SK-N-MC (cell line): ENCODE measurements around a stretch of chr1.

DNA sequence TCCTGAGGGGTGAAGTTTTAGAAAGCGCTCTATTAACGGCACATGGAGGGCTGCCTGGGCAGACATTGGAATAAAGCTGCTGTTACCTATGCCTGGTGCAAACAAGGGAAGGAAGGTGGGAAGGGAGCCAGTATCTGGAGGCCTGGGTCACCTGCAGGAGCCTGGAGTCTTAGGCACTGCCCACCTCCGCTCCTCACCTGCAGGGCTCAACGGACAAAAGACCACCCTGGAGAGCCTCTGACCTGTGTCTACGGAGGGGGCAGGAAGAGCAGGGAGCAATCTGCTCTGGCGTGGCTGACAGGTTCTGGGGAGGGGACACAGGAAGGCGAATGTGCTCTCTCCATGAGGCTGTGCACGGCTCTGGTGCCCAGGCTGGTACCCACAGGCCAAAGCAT lies 69.9 kb downstream of the DMRTB1 start:
- RRBS: no CpG with 5 or more reads among the region's 8 CpGs

GRCh38 chr1:53542118-53542579 lies 83.0 kb downstream of the DMRTB1 start:
- RRBS: no CpG with 5 or more reads among the region's 12 CpGs

DNA sequence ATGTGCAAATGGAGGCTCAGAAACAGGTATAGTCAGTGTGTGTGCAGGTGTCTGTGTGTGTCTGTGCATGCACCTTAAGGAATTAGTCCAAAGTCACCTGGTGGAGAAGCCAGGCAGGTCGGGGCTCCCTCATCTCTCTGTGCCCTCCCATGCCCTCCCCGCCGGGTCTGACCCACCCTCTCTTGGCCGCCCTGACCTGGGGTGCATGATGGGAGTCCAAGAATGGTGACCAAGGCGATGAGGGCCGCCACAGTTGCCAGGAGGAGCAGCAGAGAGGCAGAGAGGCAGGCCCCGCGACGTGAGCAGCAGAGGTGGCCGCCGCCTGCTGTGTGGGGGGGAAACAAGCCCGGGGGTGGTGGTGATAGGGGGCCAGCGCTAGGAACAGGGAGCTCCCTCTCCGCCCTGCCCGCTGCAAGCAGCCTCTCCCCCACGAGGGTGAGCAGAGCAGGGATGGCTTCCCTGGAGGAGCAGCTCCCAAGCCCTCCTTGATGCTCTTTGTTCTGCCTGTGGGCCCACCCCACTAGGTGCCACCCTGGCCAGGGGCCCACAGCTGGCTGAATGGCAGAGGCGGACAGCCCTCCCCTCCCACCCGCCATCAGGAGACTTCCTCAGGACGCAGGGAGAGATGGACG lies 3.8 kb downstream of the LDLRAD1 start:
- RRBS: no CpG with 5 or more reads among the region's 20 CpGs

DNA sequence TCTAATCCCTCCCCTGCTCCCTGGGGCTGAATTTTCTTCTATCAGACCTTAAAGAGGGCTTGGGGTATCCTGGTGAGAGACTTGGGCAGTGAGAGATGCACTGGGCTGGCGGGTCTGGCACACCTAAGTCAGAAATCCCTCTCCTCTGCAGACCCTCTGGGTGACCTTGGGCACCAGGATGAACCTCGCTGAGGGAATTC lies 30.3 kb downstream of the CDCP2 start:
- RRBS: no CpG with 5 or more reads among the region's 2 CpGs

GRCh38 chr1:54219818-54220870 lies 20.2 kb downstream of the MRPL37 start:
- RRBS: no CpG with 5 or more reads among the region's 23 CpGs

GRCh38 chr1:54249753-54250583 lies 50.0 kb downstream of the MRPL37 start:
- RRBS: no CpG with 5 or more reads among the region's 13 CpGs

DNA sequence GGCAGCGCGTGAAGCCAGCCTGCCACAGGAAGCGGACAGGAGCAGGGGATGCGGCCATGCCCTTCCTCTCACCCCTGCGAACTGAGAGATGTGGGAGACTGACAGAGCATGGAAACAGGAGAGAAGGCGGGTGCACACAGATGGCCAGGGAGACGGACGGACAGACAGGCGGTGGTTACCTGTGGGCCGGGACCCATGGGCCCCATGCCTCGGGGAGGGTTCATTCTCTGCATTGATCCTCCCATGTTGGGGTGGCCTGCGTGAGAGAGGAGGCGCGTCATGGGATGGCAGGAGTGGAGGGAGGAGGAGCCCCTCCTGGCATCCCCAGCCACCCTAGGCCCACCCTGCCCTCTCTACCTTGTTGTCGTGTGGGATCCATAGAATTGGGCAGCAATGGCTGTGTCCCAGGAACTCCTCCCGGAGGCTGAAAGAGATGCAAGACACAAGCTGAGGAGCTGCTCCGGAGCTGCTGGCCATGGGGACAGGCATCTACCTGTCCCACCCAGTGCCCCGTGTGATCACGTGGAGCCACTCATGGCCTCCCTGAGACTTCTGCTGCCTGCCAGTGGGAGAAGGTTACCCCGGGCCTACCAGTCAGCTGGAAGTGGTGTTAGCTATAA lies 51.6 kb downstream of the MRPL37 start:
- RRBS: 92% methylated on average over 2 of the region's 20 CpGs

- RRBS: no CpG with 5 or more reads among the region's 12 CpGs
Observed at GRCh38 chr1:54253444-54254211, 53.7 kb downstream of the MRPL37 start.

DNA sequence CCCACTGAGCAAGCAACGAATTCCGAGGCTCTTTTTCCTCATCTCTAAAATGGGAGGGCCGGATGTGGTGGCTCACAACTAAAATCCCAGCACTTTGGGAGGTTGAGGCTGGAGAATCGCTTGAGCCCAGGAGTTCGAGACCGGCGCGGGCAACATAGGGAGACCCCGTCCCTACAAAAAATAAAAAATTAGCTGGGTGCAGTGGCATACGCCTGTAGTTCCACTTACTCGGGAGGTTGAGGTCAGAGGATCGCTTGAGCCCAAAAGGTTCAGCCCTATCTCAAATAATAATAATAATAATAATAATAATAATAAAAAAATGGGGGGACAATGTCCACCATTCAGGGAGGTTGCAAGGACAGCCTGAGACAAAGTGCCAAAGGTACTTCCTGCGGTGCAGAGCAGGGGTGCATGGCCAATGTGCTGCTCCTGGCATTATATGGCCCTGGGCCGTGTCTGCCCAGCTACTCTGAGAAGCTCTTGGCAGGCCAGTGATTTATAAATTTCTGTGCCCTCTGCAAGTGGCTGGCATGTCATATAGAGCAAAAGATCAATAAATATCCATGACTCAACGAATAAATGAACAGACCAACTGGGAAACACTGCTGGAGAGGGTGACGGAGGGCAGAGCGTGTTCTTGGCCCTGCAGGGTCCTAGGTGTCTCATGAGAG lies 81.9 kb downstream of the MRPL37 start:
- RRBS: 95% methylated on average over 3 of the region's 17 CpGs

DNA sequence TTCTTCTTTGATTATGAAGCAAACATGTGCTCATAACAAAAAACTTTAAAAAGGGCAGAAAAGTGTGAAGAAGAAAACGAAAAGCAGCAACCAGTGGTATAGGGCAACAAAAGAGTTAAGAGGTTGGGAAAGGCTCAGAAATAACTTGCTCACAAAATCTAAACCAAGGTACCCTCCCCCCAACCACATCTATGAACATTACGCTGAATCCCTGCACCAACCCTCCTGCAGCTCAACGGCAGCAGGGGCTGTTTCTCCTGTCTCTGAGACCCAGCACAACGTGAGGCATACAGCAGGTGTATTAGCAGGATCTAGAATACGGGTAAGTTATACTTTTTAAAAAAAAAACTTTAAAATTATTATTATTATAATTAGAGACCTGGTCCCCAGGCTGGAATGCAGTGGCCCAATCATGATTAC lies 85.2 kb downstream of the MRPL37 start:
- RRBS: no CpG with 5 or more reads among the region's 5 CpGs

DNA sequence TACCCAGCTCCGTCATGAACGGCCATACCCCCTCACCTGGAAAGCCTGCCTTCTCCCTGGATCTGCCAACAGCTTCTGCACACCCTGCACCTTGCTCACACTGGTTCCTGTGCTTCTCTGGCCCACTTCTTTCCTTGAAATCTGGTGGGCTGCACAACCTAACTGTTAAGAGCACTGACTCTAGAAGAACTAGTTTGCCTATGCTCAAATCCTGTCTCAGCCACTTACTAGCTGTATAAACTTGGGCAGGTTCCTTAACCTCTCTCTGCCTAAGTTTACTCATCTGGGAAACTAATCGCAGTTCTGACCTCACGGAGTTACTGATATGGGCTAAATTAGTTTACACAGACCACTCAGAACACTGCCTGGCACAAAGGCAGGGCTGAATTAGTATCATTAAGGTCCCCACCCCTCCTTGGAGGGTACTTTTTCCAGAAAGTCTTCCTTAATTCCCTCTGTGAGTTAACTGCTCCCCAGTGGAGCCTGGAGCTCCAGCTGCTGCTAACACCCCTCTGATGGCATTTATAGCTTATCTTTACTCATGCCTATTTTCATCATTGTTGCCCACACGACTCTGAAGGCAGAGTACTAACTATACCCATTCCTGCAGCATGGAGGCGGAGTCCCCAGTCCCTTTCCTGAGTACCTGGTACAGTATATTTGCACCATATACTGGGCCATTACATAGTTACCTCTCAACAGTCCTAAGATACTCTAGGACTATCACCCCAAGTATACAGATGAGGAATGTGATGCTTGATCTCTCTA lies 165.9 kb downstream of the MRPL37 start:
- RRBS: no CpG with 5 or more reads among the region's 6 CpGs

- RRBS: no CpG with 5 or more reads among the region's 15 CpGs
Observed at GRCh38 chr1:54376394-54377731, 171.2 kb upstream of the ACOT11 start.

DNA sequence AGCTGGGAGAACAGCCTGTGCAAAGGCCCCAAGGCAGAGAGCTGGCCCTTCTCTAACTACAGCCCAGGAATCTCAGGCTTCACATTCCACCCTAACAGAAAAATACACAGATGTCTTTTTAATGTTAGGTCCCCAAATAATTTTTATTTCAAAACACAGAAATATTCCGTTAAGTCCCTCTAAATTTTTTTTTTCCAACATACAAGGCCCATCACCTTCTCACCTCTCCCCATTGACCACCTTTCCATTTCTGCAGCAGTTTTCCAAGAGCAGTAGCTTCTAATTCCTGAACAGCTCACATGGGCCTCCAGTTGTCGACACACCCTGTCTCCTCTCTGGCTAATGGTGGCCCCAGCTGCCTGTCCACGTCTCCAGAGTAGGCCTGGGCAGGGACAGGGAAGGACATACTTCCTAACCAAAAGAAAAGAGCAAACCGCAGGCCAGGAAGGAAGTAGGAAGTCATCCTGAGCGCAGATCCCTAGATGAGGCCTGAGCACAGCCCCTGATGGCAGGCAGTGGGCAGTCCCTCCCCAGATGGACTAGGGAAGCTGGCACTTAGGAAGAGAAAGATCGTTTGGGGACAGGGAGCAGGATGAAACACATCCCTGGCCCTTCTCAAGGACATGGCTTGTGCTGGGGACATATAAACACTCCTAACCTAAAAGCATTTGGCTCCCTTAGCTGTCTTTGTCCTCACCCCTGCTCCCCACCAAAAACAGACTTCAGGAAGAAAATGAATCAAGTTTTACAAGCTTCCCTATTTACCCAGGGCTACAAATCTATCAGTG lies 163.2 kb upstream of the ACOT11 start:
- RRBS: no CpG with 5 or more reads among the region's 6 CpGs

DNA sequence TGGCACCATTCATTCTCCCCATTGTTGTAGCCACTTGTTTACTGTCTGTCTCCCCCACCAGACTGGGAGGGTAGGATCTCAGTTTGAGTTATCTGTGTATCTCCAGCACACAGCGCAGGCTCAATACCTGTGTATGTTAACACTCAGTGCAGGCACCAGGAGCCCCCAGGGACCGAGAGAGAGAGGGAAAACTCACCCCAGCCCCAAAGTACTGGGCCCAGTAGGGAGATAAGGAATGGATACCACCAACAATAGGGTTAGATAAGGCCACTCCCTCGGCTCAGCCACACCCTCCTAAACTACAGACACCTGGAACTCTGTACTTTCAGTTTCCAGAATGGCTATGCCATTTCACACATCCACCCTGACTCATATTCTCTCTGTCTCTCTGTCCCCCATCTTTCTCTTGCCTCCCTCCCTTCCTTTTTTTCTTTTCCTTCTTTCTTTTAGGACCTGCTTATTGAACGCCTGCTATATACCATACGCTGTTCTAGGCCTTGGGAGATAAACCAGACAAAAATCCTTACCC lies 138.6 kb upstream of the ACOT11 start:
- RRBS: no CpG with 5 or more reads among the region's 5 CpGs

DNA sequence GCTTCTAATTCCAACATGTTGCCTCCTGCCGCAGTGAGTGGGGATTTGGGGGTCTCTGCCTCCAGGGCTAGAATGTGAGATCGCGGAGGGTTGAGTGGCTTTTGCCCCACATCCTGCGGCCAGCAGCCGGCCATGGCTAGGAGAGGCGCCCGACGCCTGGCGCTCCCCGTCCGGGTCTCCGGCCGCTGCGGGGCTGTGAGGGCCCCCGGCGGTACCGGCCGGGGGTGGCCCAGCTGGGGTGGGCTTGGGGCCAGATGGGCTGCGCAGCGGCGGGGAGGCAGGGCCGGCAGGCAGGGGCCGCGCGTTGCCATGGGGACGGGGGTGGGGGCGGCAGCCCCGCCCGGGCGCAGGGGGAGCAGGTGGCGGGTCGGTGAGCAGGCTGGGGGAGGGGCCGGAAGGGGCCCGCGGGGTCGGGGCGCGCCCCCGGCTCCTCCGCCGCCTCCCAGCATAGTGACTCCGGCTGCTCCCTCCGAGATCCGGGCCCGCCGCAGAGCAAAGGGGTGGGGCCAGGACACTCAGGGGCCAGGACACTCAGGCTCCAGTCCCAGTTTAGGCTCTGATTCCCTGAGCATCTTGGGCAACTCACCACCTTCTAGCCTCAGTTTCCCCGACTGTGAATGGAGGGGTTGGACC lies 73.3 kb upstream of the ACOT11 start:
- RRBS: 76% methylated on average over 22 of the region's 47 CpGs

- RRBS: no CpG with 5 or more reads among the region's 12 CpGs
Observed at GRCh38 chr1:54488786-54489096, 59.3 kb upstream of the ACOT11 start.

DNA sequence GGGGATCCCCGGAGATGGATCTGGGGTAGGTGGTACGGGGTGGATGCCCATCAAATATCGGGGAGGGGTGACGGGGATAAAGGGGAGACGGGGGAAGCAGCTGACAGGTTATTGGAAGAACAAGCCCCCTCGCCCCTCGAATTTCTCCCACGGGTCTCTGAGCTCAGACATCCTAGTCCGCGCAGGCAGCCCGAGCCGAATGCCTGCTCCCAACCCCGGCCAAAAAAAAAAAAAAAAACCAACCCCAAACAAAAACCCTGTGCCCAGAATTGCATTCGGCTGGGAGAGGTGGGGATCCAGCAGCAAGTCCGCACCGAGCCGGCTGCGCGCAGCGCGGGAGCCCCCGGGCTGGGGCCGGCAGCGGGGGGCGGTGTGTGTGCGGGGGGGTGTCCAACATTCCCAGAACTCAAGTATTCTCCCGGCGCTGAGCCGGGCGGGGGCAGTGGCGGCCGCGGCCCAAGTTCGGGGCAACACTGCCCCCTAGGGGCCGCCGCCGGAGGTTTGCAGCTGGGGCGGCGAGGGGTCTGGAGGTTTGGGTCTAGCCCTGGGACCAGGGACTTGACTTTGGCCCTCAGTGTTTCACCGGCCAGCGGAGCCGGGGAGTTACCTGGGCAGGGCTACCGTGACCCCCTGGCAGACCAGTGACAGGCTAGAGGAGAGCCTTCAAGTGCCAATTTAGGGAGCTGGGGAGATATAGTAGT lies 58.8 kb upstream of the ACOT11 start:
- RRBS: 1% methylated on average over 21 of the region's 43 CpGs

DNA sequence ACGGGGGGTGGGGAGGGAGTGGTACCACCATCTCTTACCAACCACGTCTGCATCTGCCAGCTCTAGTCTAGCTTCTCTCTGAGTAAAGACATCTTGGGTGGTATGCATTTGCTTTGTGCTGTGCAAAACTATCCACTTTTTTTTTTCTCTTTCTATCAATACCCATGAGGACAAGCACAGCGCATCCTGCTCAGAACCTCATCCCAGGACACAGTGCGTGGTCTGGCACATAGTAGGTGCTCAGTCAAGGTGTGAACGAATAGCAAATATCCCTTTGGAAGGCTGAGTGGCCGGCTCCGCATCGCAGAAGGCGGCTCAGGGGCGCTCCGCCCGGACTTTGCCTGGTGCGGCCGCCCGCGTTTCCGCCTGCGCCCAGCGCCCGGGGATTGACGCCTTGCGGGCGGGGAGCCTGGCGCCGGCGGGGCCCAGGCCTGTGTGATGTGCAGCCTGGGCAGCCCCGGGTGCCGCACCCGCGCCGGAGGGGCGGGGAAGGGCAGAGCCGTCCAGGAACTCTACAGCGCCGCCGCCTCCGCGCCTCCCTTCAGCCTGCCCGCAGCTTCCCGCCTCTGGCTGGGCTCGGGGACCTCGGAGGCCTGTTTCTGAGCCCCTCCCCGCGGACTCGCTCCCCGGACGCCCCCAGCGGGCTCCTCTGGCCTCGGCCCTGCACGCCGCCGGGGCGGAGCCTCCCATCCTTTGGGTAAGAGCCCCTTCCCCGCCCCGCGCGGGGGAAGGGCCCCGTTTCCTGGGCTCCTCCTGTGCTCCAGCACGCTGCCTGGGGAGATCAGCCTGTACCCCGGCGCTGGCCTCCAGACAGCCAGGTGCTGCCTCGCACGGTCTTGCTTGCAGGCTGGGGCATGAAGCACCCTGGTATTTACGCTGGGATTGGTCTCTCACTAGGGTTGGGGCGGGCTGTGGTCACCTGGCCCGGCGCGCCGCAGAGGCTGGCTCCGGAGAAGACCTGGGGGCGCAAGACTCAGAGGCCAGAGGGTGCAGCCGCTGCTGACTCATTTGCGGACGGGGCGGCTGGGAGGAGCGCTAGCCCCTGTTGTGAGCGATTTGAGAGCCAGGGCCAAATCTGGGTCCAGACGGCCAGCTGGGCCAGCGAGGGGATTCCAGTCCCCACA lies 5.9 kb upstream of the ACOT11 start:
- RRBS: 3% methylated on average over 29 of the region's 79 CpGs

DNA sequence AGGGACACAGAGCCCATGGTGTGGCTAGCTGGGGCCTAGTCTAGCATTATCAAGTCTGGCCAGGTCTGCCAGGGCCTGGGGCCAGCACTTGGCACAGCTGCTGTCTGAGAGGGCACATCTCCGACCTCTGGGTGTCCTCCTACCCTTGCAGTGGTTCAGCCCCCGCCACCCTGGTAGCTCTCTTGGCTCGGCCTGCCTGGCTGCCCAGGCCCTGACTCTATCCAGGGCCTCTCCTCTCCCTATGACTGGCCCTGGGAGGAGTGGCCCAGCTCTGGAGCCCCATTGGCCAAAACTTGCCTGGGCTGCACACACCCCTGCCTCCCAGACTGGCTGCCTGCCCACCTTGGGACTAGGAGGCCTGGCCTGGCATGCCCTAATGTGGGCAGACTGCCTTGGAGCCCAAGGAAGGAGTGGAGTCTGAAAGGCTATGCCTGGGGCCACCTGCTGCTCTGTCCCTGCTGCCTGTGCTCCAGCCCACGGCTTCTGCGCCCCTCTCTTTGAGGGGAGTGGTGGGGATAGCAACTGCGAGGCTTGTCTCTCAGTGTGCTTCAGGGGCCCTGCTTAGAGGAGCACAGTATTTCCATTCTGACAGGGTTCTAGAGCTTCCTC lies 33.6 kb downstream of the ACOT11 start:
- RRBS: no CpG with 5 or more reads among the region's 6 CpGs

- RRBS: no CpG with 5 or more reads among the region's 5 CpGs
Observed at GRCh38 chr1:54790643-54791124, 10.4 kb downstream of the TTC22 start.